Measurements from ENCODE around the gene HEATR4.

DNA sequence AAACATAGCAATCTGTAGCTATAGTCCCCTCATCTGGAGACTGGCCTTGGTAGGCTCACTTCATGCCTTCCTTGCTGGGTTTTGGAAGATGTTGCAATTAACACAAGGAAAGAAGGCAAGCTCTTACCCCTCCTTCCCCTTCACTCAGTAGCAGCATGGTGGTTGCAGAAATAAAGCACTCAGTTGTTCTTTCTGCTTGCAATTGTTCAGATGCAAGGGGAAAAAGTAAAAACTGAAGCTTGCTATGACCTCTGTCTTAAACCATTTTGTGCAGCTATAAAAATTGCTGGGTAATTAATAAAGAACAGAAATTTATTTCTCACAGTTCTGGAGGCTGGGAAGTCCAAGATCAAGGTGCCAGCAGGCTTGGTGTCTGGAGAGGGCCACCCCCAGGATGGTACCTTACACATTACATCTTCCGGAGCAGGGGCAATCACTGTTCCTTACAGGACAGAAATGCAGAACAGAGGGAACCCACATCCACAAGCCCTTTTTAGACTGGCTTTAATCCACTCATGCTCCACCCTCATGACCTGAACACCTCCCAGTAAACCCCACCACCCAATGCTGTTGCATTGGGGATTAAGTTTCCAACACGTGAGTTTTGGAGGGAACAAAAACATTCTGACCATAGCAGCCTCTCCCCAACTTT is 177.4 kb upstream of the SIPA1L1 start:
- PRO-cap, result no peak

- PRO-cap, result no peak
Observed at GRCh38 chr14:71253831-71254631, 66.2 kb upstream of the SIPA1L1 start.

DNA sequence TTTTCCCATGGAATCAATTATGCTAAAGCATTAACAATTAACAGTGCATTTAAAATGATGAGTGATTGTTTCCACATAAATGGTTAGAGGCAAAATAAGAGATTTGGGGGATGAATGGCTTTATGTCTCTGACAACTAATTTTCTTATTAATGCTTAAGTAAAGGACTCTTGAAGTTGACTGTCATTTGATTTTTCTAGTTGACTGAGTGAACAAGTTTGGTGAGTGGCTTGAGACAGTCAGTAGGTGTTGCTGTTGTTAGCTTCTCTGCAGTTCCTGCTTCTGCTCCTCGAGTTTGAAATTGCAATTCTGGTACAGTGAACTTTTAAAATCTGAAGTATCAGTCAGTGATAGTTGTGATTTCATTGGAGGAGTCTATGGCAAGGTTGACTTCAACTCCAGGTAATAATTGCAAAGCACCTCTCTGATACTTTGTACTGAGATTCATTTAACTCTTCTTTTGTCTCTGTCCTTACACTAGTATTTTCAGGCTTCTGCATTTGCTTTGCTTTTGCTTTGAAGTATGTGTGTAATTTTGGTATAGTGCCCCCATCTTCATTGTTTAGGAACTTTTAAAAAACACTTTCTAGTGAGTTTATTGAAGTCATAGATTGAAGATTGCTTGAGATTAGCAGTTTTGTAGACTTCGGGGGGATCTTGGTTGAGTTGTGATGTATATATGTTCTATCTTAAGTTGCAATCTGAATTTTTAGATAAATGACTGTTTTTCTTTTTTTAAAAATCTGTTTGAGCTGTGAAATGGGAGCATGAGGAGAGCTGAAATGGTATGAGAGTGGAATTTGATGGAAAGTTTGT is 2.5 kb downstream of the SIPA1L1 start:
- PRO-cap, result no peak

DNA sequence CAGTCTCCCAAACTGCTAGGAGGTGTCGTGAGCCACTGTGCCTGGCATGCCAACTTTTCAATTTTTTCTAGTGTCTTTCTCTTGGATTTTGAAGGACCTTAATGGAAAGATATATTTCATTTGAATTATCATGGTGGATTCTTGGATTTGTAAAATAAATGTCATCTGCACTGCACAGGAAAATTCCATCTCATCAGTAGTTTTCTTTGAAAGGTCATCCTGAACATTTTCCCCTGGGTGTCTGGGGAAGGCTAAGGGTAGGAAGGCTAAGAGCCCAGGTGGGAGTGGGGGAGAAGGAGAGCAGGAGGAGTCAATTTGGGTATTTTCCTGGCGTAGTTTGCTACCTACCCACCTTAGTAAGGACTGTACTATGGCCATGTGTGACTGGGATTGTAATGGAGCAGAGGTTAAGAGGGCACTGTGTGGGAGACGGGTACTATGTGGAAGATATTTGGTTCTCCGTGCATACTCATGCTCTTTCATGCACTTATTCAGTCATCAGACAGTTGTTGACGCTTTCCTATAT is 24.6 kb downstream of the SIPA1L1 start:
- PRO-cap, result no peak

DNA sequence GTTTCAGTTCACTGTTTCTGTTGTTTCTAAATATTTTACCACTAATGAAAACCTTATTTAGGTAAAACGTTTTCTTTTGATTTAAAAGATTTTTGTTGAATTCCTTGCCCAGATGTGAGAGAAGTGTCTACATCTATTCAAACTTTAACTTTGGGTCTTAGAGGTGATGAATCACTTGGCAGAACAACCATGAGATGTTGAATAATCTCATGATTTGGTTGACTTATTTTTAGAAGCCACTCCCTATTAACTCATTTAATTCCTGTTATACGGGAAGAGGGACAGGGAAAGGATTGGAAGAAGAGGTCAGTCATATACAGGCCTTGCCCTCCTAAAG is 119.4 kb downstream of the SIPA1L1 start:
- PRO-cap, result no peak

DNA sequence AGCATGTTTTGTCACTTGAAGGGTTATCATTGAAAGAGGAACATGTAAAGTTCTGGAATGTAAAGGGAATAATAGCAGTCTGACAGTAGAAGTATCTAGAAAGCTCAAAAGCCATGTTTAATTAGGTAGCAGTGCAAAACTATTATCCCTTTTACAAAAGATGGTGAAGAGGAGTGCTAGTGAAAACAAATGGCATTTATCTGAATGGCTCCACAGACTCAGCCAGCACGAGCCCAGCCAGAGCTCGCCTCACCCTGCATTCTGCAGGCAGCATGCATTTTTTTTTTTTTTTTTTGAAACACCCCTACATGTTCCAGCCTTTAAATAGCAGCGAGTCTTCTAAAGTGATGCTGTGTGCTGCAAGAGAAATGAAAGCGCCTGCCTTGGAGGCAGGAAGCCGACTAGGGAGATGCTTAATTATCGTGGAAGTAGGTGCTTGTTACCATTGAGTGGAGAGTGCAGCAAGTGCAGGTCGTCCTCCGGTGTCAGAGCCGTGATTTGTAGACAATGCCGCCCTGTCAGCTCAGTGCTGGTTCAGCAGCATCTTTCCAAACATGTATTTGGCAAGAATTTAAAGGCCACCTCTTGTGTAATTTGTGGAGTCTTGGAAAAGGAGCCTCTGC is 265.8 kb downstream of the SIPA1L1 start:
- PRO-cap, result no peak

DNA sequence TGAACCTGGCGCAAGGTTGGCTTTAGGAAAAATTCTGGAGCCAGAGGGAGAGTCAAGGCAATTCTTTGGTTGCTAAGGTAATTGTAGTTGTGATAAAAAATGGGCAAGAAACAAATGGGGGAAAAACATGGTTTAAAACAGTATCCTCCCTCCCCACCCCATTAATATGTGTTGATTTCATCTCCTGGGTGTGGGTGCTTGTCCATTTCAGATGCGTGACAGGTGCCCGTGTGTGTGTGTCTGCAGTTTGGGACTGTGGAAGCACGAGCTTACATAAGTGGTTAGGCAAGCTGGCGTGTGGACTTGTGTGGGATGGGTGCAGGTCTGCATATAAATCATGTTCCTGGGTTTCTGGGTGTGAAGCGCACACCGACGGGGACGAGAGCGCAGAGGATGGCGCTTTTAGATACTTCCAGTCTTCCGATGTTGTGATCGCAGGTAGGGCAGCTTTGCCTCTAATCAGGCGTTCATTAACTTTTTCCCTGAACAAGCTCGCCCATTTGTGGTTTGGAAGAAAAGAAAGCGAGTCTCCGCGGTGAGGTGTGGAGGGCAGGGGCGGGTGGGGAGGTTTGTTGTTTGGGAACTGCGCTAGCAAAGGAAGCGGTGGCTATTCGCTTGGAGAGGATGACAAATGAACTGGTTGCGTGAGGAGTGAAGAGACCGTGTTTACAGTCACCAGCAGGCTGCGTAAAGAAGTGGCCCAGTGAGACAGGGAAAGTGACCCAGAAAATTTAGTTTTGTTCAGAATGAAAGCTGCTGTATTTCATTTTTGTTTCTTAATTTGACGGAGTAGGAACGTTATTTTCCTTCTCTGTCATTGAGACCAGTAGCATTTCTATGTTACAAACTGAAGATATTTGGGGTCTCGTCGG is 872 bp downstream of the RGS6 start:
- PRO-cap, result no peak

DNA sequence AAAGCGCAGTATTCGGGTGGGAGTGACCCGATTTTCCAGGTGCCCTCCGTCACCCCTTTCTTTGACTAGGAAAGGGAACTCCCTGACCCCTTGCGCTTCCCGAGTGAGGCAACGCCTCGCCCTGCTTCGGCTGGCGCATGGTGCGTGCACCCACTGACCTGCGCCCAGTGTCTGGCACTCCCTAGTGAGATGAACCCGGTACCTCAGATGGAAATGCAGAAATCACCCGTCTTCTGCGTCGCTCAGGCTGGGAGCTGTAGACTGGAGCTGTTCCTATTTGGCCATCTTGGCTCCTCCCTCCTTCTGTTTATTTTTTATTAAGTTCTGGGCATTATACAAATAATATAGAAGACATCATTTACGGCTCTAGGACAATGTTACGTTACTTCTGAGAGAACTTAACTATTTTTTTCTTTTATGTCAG is 49.8 kb downstream of the RGS6 start:
- PRO-cap, result no peak

GRCh38 chr14:72450676-72451588 is 443.0 kb downstream of the DPF3 start:
- PRO-cap, result no peak

- PRO-cap, result no peak
Observed at GRCh38 chr14:72554125-72554902, 339.6 kb downstream of the DPF3 start.

DNA sequence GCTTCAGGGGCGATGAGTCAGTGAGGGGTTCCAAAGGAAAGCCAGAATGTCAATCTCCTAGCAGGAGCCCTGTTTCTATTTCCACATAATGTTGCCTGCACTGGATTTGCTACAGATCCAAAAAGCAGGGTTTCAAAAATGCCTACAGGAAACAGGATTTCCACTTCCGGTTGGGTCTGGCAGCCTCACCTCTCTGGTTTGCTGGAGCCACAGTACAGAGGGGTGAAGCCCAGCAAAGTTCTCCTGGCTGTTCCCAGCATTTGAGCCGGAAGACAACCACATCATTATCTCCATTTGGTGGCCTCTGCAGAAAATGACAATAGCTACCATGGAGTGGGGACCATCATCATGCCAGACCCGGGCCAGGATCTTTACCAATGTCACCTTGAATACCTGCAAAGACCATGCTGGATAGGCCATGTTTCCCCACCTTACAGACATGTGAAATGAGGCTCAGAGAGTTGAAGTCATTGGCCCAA is 278.1 kb downstream of the DPF3 start:
- PRO-cap, result no peak

DNA sequence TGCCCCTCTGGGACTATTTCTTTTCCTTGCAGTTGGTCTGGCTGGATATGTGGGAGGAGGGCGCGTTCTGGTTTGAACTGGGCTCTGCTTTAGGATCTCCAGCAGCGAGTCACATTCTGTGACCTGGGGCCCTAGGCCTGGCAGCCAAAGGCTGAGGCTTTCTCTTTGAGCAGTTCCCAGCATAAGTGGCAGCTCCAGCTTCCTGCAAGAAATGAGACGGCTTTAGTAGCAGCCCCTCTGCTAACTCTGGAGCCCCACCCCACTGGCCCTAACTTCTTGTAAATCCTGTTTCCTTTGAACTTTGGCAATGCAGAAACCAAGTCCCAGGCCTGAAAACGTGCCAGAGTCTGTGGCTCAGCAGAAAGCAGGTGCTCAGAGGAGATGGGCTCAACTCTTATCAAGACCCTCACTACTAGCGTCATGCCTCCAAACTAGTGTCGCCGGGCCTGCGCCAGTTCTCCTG is 274.7 kb downstream of the DPF3 start:
- PRO-cap, result no peak

DNA sequence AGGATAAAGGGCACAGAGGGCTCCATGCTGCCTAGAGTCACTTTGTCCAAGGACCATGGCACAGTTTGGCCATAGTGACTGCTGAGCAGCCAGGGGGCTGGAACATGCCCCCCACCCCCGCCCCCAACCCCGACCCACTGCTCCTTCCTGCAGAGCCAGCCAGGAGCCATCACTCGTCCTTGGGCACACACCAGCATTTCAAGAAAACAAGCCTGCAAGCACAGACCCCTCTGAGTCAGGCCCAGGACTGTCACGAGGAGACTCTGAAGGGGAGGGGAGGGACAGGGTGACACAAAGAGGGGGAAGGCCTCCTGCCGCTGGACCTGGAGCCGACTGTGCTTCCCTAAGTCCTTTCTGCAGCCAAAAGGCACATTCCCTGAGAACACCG is 101.9 kb downstream of the DPF3 start:
- PRO-cap, result no peak

DNA sequence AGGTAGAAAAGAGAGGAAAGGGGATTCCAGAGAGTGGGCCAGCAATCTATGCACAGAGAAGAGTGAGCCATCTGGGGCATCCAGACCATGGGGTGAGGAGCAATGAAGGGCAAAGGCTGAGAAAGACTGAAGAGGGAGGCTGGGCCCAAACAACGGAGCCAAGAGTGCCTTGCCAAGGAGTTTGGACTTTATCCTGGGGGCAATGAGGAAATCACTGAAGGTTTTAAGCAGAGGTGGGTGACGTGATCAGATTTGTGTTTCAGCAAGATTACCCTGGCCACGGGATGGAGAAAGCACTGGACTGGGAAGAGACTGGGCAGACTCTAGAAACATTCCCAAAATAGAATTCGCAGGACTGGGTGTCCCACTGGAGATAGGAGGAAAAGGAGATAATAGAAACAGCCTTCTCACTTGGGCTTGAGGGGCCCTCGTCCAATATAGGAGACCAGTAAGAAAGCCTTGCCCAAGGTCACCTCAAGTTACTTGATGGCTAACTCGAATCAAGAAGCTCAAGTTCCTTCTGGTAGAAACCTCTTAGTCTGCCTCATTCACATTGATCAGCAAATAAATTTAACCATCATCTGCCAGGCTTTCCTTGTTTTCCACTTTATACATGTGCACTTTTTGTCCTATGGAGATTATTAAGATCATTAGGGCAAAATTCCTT is 65.2 kb downstream of the DPF3 start:
- PRO-cap, result no peak

GRCh38 chr14:73083607-73083908 is 25.2 kb downstream of the RBM25 start:
- PRO-cap, result no peak

GRCh38 chr14:73239399-73240037 is 2.2 kb downstream of the PAPLN start:
- PRO-cap, result no peak

GRCh38 chr14:73241478-73241931 is 4.2 kb downstream of the PAPLN start:
- PRO-cap, result no peak

GRCh38 chr14:73462803-73463349 is 4.5 kb upstream of the NUMB start:
- PRO-cap, result no peak

GRCh38 chr14:73558838-73559067 is at the start of gene HEATR4:
Gene HEATR4 (minus strand): TSS chr14:73558947.
- PRO-cap, result no peak

GRCh38 chr14:73743043-73744011 is 16.8 kb downstream of the MIDEAS start:
- PRO-cap, result unidirectional peak, plus-strand start at chr14:73743693